Astrocyte (in vitro differentiated cells and primary cell): ENCODE measurements around the genes RLF and RIMS3.

DNA sequence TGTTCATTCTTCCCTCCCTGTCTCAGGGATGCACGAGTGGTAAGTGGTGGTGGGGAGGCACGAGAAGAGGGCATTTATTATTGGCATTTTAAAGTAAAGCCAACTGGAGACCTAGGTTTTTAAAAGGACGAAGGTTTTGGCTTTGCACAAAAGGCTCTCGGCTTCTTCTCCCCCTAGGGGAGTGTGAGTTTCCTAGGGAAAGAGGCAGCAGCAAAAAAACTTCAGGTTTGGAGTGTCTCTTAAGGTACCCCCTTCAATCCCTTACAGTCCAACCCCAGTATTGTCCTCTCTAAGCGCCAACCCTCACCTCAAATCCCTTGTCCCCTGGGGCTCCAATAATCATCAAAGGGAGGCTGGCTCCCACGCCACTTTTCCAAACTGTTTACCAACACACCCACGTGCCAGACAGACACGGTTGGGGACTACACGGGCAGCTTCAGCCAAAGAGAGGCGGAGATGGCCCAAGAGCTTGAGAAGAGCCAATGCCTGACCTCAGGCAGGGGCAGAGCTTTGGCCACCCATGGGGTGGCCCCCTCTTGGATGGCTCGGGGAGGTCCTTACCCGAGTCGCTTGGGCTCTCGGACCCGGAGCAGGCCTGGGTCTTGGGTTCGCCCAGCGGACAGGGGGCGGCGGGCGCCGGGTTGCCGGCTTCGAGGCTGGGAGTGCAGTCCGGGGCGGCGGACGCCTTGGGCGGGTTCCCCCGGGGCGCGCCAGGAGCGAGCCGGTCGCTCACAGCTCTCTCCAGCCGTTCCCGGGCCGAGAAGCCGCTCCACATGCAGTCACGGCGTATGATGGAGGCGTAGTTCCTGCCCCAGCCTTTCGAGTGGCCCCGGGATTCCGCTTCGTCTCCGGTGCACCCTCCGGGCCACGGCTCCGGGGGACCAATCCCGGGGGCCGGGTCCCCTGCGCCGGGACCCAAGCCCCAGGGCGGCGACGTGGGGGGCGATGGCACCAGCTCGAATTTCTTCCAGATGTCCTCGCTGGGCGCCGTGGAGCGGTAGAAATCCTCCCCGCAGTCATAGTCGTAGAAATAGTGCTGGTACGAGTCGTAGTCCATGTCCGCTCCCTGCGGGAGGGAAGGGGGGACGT lies 995 bp downstream of the MYCL start:
- PRO-cap: no peak
- RRBS, 2 experiments: 3 to 4% methylated on average over 15 of the region's 69 CpGs

- PRO-cap: no peak
- RRBS, 2 experiments: no CpG with 5 or more reads among the region's 1 CpG
Measured at GRCh38 chr1:39964386-39964758, 9.4 kb downstream of the MFSD2A start.

- PRO-cap: no peak
- RRBS, 2 experiments: no CpG with 5 or more reads among the region's 4 CpGs
Measured at GRCh38 chr1:39980587-39981222, 25.8 kb downstream of the MFSD2A start.

DNA sequence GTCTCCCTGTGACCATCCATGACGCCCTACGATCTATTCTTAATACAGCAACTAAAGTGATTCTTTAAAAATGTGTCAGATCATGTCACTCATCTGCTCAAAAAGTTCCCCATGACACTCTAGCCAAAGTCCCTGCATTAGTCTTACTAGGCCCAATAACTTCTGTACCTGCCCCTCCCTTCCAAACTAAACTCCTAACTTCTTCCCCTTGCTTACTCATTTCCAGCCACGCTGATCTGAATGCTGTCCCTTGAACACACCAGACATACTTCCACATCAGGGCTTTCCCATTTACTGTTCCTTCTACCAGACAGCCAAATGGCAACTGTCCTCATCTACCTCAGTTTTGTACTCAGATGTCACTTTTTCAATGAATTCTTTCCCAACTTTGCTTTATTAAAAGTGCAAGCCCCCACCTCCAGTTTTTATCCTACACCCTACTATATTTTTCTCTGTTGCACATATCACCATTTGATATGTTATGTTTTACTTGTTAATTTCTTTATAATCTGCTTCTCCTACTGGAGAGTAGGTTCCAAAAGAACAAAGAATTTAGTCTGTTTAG lies 1.2 kb downstream of the PPT1 start:
- PRO-cap: no peak
- RRBS, 2 experiments: no CpG with 5 or more reads among the region's 3 CpGs

GRCh38 chr1:40161083-40161472 lies at the start of gene RLF:
Gene RLF, plus strand, starts transcription at chr1:40161387.
- PRO-cap: bidirectional peak, plus-strand start at chr1:40161377, minus-strand start at chr1:40161257
- RRBS, 2 experiments: 1% methylated on average over 14 to 15 of the region's 32 CpGs

DNA sequence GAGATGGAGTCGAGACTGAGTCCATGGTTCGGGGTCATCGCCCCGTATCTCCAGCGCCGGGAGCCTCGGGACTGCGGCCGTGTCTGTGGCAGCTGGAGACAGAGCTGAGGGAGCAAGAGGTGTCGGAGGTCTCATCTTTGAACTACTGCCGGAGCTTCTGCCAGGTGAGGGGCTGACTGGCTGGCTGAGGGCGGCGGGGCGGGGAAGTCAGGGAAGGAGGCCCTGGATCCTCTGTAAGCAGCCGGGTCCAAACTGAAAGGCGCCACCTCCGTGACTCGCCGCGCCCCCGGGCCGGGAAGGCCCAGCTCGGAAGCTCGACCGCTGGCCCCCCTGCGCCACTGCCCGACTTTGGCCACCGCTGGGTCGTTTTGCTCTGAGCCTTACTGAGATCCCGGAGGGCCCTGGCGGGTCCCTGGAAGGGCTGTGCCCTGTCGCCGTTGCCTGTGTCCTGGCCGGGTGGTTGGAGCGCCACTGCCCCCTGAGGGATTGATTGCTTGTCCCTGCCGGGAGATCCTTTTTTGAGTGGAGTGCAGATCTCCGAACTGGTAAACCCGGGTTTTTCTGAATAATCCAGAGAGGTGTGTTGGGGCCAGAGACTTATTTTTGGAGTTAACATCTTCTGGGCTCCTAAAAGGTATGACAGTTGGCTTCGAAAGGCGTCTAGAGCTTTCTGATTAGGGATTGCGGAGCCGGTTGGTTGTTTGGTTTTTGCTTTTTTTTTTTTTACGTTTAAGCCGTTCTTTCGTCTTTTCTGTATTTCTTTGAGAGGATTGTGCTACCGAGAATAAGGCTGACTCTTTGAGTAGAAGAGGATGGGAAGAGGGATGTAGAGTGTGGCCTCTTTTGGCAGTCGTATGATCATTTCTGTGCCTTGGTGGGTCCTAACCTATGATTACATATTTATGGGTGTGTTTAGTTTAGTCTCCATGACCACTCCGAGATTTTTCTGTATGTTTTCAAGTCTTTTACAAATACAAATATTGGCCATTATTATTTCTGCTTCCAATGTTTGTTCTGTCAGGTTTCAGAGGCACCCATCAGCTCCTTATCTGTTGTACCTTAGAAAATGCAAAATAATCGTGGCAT lies 629 bp downstream of the RLF start:
- PRO-cap: no peak
- RRBS, 2 experiments: 1% methylated on average over 27 to 32 of the region's 49 CpGs

DNA sequence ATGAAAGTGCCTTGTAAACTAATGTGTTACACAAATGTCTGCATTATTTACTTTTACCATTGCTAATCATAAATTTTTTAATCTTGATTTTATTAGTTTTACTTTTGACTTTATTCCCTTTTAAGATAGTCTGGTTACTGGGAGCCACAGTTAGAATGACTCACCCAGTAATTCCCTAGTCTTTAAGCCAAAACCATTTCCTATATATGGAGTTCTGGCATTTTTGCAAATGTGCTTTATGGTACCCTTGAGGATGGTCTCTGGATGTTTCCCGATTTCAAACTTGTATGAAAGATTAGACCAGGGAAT lies 6.5 kb downstream of the SMAP2 start:
- PRO-cap: no peak
- RRBS, 2 experiments: no CpG with 5 or more reads among the region's 1 CpG

GRCh38 chr1:40386864-40387254 lies 13.3 kb downstream of the SMAP2 start:
- PRO-cap: no peak
- RRBS, 2 experiments: no CpG with 5 or more reads among the region's 9 CpGs

DNA sequence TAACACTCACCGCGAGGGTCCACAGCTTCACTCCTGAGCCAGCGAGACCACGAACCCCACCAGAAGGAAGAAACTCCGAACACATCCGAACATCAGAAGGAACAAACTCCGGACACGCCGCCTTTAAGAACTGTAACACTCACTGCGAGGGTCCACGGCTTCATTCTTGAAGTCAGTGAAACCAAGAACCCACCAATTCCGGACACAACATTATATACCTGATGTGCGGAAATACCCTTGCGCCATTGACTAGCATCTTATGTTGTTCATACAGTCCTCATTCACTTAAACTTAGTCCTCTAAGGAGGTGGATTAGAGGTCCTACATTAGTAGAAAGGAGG lies 15.4 kb downstream of the SMAP2 start:
- PRO-cap: no peak
- RRBS, 2 experiments: no CpG with 5 or more reads among the region's 14 CpGs

DNA sequence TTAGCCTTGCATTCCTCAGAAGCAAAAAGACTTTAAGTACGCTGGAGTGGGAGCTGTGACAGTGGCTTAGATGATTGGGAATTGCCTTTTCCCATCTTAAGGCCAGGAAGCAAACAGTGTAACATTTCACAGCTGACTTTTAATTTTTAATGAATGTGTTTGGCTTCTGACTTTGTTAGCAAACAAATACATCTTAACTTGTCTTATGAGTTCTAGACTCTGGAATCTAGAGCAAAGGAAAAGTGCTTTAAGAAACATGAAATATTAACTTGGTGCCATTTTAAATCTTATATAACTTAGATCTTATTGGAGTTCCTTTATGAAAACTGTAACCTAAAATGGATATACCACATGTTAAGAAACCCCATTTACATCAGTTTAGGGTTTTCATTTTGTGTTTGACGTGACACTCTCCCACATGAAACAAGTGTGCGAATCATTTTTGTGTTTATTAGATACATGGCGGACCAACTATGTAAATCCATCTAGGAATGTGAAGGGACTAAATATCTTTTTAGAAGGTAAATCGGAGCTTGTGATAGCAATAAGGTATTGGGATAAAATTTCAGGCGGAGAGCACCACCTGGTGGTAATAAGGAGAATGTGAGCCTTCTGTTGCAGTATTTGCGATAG lies 31.0 kb downstream of the SMAP2 start:
- PRO-cap: no peak
- RRBS, 2 experiments: no CpG with 5 or more reads among the region's 7 CpGs

- PRO-cap: no peak
- RRBS, 2 experiments: no CpG with 5 or more reads among the region's 17 CpGs
Measured at GRCh38 chr1:40651117-40651851, 14.2 kb downstream of the RIMS3 start.

GRCh38 chr1:40662572-40663026 lies 2.9 kb downstream of the RIMS3 start:
- PRO-cap: no peak
- RRBS, 2 experiments: no CpG with 5 or more reads among the region's 3 CpGs

DNA sequence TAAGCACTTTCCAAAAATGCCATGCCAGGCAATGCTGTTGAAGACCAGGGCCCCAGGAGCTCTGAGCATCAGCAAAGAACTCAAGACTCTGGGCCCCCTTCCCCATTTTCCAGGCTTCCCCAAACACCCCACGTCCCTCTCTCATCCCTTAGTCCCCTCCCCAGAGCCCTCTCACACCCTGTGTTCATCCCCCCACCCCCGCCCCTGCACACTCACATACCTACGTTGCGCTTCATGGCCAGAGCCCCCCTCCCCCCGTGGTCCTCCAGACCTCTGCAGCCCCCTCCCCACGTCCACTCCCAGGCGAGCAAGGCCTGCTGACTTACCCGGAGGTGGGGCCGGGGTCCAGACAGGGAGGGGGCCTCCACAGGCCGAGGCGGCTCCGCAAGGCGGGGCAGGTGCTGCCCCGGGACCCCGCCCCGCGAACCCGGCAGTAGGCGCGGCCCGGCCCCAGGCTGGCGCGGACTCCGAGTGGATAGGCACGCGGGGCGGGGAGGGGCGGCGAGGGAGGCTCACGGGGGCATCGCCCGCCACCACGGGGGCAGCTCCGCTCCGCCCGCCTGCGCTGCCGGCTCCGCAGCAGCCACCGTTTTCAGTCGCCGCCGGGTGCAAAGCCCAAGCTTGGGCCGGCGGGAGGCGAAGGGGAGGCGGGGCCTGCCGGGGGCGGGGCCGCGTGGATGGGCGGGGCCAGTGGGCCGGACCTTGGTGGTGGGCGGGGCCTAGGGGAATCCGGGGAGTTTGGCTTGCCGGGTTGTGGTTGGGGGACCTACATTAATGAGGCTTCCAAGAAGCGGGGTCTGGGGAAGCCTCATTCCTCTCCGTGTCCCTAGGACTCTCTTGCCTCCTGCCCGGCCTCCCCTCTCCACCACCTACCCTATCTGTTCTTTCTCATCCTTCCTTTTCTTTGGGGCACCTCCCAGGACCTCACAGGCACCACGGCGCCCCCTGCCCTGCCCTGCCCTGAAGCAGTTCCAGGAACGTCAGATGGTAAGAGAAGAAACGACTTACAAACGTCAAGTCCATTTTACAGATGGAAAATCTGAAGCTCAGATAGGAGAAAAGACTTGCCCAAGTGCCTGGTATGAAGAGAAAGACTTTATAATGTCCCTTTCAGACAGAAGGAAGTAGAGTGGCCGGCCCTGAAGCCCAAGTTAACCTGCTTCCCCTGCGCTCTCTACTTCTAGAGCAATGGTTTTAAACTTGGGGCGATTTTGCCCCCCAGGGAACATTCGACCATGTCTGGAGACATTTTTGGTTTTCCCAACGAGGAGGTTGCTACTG lies at the start of gene RIMS3:
RIMS3 (minus strand) TSS at position 615 of the 1,281 bp plus-strand sequence.
- PRO-cap: no peak
- RRBS, 2 experiments: 2 to 3% methylated on average over 12 to 15 of the region's 69 CpGs

GRCh38 chr1:40716504-40717137 lies 25.1 kb downstream of the NFYC start:
- PRO-cap: no peak
- RRBS, 2 experiments: no CpG with 5 or more reads among the region's 4 CpGs

- PRO-cap: no peak
Measured at GRCh38 chr1:40735952-40736483, 44.5 kb downstream of the NFYC start.

- PRO-cap: no peak
- RRBS, 2 experiments: no CpG with 5 or more reads among the region's 20 CpGs
Measured at GRCh38 chr1:40818111-40818433, 34.5 kb downstream of the KCNQ4 start.

DNA sequence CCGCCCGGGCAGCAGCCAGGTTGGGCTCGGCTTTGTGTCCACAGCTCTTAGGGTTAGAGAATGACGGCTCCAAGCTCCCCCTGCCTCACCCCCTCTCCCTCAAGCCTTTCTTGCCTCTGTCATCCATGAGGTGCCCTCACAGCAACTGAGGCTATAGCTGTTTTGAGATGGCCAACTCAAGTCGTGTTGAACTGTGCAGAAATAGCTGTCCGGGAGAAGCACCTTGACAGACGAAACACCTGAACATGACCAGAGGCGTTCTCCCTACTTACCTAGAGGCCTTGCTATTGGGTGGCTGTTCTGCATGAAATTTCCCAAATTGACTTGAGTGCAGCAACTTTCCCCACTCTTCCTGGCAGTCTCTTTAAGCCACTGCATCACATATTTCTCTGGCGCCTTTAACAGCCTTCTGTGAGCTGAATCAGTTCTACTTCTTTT lies 1.1 kb upstream of the SLFNL1 start:
- PRO-cap: no peak
- RRBS, 2 experiments: no CpG with 5 or more reads among the region's 9 CpGs

DNA sequence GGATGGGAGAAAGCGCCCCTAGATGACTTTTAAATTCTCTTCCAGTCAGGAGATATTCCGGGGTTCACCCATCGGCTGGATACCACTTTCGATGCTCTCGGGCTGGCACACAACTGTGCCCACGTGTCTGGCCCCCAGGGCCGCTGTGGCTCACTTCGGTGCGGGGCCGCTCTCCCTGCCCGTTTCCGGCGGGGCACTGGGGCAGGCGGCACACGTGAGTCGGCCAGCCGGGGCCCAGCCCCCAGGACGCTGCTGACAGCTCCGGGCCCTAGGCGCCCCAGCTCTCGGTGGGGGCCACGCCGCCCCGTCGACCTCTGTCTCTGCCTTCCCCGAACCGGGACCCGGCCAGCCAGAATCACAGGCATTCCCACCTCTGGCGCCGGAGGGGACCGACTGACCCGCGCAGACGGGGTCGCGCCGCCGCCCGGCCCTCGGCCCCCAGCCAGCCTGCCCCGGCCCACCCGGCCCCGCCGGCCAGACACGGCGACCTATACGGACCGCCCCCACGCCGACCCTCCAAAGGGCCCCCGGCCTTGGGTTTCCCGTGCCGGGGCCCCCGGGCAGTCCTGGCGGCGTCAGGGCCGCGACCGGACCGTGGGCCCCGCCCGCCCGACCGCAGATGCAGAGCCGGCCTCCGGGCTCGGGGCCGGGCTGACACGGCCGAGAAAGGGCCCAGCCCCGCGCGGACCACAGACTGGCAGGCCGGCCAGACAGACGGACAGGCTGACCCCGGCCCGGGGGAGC lies 720 bp downstream of the SCMH1 start:
- PRO-cap: bidirectional peak, plus-strand start at position 692 of the sequence, minus-strand start at position 658 of the sequence
- RRBS, 2 experiments: 2% methylated on average over 45 to 52 of the region's 77 CpGs

DNA sequence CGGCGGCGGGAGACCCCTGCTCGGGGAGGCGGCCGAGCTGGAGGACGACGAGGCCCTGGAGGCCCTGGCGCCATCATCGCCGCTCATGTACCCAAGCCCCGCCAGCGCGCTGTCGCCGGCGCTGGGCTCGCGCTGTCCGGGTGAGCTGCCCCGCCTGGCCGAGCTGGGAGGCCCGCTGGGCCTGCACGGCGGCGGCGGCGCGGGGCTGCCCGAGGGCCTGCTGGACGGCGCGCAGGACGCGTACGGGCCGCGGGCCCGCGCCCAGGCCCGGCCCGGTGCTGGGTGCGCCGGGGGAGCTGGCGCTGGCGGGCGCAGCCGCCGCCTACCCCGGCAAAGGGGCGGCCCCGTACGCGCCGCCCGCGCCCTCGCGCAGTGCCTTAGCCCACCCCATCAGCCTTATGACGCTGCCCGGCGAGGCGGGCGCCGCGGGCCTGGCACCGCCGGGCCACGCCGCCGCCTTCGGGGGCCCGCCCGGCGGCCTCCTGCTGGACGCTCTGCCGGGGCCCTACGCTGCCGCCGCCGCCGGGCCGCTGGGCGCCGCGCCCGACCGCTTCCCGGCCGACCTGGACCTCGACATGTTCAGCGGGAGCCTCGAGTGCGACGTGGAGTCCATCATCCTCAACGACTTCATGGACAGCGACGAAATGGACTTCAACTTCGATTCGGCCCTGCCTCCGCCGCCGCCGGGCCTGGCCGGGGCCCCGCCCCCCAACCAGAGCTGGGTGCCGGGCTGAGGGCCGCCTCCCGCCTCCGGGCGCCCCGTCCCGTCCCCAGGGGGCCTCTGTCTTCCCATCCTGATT lies 102.3 kb downstream of the EDN2 start:
- PRO-cap: no peak
- RRBS, 2 experiments: 5 to 10% methylated on average over 20 of the region's 113 CpGs

DNA sequence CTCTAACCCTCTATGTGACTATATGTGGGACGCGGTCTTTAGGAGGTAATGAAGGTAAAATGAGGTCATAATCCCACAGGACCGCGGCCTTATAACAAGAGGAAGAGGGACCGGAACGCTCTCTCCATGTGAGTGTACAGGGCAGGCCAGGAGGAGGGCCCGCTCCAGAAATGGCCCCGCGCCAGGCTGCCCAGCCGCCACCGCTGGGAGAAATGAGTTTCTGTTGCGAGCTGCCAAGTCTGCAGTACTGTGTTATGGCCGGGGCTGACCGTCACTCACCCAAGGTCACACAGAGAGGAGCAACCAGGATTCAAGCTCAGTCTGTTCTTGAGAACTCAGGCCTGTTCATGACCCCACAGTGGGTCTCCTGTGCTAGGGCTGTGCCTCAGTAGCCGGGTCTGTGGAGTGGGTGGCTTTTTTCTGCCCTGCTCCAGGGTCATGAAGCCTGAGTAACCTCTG lies 52.1 kb downstream of the EDN2 start:
- PRO-cap: no peak
- RRBS, 2 experiments: no CpG with 5 or more reads among the region's 15 CpGs